Measurements from ENCODE around the genes SIMC1, FAF2, HK3 and PFN3.

GRCh38 chr5:175872390-175873540 lies 1.4 kb downstream of the CPLX2 start:
- RRBS = 12% methylated on average over 20 of the region's 61 CpGs

DNA sequence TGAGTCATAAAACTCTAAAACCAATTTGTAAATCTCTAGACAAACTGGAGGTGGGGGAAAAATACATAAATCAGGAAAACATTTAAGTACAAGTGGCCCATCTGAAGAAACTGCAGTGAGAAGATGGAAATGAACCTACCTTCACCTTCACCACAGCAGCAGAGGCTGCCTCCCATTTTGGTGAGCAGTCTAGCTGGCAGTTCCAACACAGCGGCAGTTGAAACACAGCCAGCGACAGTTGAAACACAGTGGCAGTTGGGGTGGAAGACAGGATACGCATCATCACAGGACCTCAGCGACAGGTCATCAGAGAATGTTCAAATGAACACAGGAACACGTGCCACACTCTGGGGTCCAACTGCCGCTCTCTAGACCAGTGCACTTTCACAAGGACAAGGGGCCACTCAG lies 53.3 kb upstream of the SIMC1 start:
- RRBS = no CpG with 5 or more reads among the region's 6 CpGs

GRCh38 chr5:176237854-176238955 lies at the start of gene SIMC1:
Gene SIMC1, plus strand, starts transcription at chr5:176238424.
- RRBS = under 1% methylated on average over 6 of the region's 120 CpGs

DNA sequence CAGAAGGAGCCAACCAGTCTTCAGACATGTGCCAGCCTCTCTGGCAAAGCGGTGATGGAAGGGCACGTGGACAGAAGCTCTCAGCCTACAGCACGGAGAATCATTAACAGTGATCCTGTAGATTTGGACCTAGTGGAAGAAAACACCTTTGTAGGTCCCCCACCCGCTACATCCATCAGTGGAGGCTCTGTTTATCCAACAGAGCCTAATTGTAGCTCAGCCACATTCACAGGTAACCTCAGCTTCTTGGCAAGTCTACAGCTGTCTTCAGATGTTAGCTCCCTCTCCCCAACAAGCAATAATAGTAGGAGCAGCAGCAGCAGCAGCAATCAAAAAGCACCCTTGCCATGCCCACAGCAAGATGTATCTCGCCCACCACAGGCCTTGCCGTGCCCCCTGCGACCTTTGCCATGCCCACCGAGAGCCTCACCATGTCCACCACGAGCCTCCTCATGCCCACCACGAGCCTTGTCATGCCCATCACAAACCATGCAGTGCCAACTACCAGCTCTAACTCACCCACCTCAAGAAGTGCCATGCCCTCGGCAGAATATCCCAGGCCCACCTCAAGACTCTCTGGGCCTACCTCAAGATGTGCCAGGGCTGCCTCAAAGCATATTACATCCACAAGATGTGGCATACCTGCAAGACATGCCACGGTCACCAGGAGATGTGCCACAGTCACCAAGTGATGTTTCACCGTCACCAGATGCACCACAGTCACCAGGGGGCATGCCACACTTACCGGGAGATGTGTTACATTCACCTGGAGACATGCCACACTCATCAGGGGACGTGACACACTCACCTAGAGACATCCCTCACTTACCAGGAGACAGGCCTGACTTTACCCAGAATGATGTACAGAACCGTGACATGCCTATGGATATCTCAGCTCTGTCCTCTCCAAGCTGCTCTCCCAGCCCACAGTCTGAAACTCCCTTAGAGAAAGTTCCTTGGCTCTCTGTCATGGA lies 51.9 kb downstream of the SIMC1 start:
- RRBS = no CpG with 5 or more reads among the region's 16 CpGs

DNA sequence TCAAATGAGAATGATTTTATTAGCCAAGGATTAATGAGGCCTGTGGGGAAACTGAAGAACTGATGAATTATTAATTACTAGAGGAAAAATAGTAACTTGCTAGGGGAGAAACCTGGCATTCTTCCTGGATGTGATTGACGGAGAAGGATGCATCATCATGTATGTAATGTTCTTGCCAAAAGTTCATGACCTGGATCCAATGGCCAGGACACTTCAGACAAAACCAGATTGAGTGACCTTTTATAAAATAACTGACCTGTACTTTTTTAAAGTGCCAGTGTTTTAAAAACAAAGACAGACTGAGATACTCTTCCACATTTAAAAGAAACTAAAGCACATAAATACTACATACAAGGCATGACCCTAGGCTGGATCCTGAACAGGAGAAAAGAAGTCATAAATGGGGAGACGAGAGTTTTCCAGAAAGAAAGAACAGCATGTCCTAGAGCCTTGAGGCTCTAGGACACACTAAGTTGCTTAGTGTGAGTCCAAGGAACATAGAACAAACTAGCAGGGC lies 23.6 kb downstream of the KIAA1191 start:
- RRBS = no CpG with 5 or more reads among the region's 2 CpGs

DNA sequence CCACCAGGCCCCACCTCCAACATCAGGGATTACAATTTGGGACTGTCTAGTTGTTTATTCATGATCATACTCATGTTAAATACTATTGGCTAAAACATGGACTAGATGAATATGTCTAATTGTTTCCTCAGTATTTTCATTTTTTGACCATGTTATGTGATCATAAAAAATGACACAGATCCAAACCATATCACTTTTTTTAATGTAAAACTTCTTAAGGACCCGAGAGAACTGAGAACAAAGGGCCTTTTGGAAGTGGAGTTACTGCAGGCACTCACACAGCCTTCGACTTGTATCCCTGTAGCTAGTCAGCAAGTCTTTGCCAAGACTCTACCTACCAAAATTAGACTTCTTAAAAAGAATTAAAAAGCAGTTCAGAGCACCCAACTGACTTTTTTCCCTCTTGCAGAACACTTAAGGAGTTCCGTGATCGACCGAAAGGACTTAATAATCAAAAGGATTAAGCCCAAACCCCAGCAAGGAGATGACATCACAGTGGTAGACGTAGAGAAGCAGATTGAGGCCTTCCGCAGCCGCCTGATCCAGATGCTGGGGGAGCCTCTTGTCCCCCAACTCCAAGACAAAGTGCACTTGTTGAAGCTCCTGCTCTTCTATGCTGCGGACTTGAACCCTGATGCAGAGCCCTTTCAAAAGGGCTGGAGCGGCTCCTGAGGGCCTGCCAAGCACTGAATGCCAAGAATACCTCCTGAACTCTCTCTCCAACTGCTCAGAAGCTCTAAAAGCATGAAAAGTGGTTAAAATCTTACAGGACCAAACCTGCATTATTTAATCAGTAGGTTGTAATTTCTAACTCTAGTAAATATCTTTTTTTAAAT lies 16.6 kb downstream of the KIAA1191 start:
- RRBS = no CpG with 5 or more reads among the region's 10 CpGs

- RRBS = no CpG with 5 or more reads among the region's 23 CpGs
Measured at GRCh38 chr5:176383502-176384574, 4.6 kb downstream of the NOP16 start.

GRCh38 chr5:176416990-176417421 lies 667 bp upstream of the CLTB start:
- RRBS = no CpG with 5 or more reads among the region's 11 CpGs

GRCh38 chr5:176448278-176448484 lies at the start of gene FAF2:
Gene FAF2, plus strand, starts transcription at chr5:176448385.
- RRBS = 0% methylated on average over 7 of the region's 22 CpGs

- RRBS = no CpG with 5 or more reads among the region's 19 CpGs
Measured at GRCh38 chr5:176533404-176534543, 3.4 kb downstream of the RNF44 start.

GRCh38 chr5:176596266-176597591 lies 13.2 kb downstream of the GPRIN1 start:
- RRBS = 86% methylated on average over 19 of the region's 141 CpGs

GRCh38 chr5:176651984-176652600 lies 4.8 kb downstream of the TSPAN17 start:
- RRBS = 80% methylated on average over 2 of the region's 12 CpGs

- RRBS = no CpG with 5 or more reads among the region's 11 CpGs
Measured at GRCh38 chr5:176657123-176657513, 9.8 kb downstream of the TSPAN17 start.

DNA sequence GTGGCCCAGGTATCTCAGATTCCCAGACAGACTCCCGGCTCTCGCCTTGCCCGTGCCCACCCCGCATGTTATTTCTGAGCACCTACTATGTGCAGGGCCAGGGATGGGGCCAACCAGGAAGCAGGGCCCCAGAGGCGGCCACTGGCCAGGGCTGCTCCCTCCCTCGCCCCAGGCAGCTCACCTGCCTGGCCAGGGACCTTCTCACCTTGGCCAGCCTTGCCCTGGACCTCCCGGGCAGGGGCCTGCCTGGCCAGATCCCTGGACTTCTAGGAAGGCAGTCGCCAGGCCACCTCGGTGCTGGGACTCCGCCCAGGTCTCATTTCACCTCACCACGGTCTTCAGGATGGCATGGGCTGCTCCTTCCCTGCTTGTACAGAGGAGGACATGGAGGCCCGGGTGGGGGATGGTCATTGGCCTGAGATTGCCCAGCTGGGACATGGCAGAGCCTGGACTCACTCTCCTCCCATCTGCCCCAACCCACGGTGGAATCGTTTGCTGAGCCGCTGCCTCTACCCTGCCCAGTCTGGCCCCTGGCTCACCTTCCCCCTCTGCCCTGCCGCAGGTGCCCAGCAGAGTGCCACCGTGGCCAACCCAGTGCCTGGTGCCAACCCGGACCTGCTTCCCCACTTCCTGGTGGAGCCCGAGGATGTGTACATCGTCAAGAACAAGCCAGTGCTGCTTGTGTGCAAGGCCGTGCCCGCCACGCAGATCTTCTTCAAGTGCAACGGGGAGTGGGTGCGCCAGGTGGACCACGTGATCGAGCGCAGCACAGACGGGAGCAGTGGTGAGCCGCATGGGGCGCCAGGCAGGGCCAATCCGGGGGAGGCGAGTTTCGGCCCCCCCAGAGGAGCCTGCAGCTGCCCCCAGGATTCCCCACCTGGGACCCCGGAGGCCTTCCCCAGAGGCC lies 36.8 kb downstream of the HK3 start:
- RRBS = 70% methylated on average over 4 of the region's 35 CpGs

DNA sequence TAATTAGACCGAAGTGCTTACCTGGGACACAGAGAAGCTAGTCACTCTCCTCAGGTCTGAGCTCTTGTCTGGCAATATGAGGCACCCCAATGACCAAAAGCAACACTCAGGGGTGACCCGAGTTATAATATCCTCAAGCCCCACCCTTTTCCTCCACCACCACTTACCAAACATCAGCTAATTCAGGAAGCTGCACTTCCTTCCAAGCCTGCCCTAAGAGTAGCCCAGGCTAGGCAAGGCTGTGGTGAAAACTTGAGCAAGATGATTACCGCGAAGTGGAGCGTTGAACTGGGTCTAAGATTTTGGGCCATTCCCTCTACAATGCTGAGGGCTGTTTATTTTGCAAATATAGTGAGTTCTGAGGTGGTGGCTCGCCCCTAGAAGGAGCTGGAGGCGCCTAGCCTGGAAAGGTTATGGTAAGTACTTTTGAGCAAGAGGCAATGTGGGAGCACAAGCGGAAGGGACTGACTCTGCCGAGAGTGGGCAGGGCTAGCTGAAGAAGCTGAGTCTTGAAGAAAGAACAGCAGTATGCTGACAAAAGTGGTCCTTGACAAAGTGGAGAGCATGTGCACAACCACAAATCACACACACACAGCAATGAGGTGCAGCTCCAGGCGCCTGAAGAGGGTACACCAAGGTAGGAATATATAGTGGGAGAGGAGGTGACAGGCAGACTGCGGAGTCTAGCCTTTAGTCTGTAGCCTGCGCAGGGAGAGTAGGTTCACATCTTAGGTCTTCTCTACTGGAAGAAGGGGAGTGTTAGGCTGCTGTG lies at the start of gene HK3:
Gene HK3 (minus strand): TSS at position 101 of the 772 bp plus-strand sequence.
- RRBS = no CpG with 5 or more reads among the region's 12 CpGs

DNA sequence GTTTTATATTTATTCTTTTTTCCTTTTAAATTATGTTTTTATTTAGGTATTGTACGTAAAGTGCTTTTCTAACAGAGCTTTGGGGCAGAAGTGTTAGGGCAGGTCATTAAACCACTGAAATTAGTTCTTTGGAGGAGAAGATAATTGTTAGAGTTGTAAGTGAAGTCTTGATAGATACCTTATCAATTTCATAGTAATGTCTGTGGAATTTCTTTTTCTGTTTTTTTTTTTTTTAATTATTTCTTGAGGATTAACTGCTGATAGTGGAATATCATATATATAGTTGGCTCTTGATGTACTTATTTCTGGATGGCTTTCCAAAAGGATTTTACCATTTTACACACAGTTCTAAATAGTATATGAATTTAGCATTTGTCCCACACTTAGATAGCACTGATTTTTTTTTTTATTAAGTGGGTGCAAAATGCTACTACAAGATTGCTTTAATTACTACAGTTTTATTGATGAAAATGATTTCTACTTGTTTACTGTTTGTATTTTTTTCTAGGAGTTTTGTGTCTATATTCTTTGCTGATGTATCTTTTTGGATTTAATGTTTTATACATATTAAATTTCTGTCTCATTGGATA lies 19.5 kb downstream of the NSD1 start:
- RRBS = no CpG with 5 or more reads among the region's 1 CpG

DNA sequence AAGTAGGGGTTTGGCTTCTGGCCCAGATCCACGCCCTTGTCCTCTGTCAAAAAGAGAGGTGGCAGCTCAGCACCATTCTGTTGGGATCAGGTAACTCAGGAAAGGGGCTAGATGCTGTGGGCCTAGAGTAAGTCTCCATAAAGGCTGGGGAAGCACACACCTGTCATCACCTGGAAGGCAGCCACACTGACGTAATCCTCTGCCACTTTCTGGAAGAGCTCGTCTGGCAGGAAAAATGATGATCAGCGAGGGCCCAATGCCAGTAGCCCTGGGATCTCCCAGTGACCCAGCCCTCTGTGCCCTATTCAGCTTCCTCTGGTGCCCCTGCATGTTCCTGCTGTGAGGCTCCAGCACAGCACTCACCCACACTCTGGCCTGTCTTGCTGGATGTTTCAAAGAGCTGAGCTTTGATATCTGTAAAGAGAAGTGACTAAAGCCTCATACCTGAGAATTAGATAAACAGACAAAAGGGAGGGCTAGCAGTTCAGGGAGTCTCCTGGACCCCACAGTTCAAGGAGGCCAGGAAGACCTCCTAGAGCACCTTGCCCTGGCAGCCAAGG lies 1.7 kb downstream of the RAB24 start:
- RRBS = no CpG with 5 or more reads among the region's 4 CpGs

GRCh38 chr5:177302325-177302821 lies 1.1 kb downstream of the RAB24 start:
- RRBS = no CpG with 5 or more reads among the region's 12 CpGs

DNA sequence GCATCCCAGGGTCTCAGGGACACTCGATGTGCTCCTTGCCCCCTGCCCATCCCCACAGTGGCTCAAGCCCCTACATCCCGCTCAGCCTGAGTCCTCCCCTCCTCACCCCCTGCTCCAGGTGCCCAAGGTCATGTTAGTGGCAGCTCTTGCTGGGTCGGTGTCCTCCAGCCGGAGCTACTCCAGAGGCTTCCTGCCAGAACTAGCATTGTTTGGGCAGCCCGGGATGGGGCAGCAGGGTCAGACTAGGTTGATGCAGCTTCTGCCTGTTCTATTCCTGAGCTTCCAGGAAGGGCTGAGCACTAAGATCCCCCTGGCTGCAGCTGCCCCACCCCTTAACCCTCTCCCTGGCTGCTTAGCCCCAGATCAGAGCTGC lies 614 bp downstream of the RGS14 start:
- RRBS = 92% methylated on average over 1 of the region's 5 CpGs

DNA sequence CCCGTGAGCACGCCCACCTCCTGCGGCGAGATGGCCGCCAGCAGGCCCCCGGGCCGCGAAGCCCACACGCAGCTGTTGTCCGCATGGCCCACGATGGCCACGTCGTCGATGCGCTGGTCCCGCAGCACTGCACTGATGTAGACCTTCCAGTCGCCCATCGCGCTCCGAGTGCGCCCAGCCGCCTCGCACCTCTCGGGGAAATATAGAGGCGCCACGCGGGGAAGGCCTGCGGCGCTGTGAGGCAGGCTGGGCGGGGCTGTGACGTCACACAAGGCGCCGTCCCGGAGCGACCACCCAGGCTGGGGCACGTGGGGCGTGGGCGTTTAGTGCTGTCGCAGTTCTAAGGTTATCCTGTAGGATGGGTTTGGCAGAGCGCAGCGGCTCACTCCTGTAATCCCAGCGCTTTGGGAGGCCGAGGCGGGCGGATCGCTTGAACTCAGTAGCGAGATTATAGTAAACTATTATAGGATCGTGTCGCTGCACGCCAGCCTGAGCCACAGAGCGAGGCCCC lies at the start of gene PFN3:
Gene PFN3 (minus strand): TSS at position 243 of the 511 bp plus-strand sequence.
- RRBS = 78% methylated on average over 6 of the region's 51 CpGs

All from SK-N-MC (cell line).